CMK (cell line): ENCODE data around the genes LYPD5, ZNF45, ZNF221, ZNF234, ZNF180 and TOMM40.

- RRBS, result no CpG with 5 or more reads among the region's 7 CpGs
Measured at GRCh38 chr19:43802310-43802718, at the start of gene LYPD5. TSS of gene LYPD5 (minus strand) at chr19:43802447.

DNA sequence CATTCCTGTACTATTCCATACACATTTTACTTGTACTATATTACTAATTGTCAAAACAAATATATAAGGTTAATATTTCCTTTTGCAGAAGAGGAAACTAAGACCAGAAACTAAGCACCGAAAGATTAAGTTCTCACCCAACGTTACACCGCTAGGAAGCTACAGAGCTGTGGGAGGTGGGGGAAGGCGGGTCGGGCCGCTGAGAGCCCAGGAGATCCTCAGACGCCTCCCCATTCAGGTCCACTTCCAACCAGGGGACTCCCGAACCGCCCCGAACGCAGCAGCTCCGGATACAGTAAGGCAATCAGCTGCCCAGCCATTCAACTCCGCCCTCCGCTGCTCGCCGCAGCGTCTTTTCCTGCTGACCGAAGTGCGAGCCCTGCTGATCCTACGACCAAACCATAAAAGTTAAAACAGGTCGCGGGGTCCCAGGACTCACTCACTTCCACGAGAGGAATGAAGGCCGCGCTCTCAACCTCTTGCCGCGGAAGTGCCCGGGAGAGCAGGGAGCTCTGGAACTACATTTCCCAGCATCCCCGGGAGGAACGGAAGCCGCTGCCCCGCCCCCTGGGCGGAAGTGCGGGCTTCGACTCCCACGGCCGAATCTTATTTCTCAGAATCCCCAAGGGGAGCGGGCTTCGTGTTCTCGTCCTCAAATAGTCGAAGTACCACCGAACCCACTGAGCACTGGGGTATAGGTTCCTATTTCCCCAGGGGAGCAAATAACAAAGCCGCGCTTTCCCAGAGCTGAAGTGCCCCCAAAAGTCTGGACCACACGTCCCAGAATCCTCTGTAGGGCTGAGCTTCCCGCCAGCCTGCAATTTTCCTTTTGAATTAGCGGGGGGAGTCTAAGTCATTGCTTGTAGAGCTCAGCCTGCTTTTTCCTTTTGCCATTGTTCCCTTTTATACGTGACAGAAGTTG is at the start of gene ZNF45:
TSS of gene ZNF45 (minus strand) at position 496 of the 922 bp plus-strand sequence.
- RRBS, result 0% methylated on average over 1 of the region's 48 CpGs

- RRBS, result no CpG with 5 or more reads among the region's 38 CpGs
Measured at GRCh38 chr19:43950768-43951578, at the start of gene ZNF221. TSS of gene ZNF221 (plus strand) at chr19:43951228.

- RRBS, result no CpG with 5 or more reads among the region's 10 CpGs
Measured at GRCh38 chr19:44065928-44067120, 5.6 kb upstream of the ZNF284 start.

- RRBS, result no CpG with 5 or more reads among the region's 54 CpGs
Measured at GRCh38 chr19:44140741-44141988, at the start of gene ZNF234. TSS of gene ZNF234 (plus strand) at chr19:44141554.

- RRBS, result no CpG with 5 or more reads among the region's 6 CpGs
Measured at GRCh38 chr19:44165493-44165903, 598 bp downstream of the ZNF226 start.

DNA sequence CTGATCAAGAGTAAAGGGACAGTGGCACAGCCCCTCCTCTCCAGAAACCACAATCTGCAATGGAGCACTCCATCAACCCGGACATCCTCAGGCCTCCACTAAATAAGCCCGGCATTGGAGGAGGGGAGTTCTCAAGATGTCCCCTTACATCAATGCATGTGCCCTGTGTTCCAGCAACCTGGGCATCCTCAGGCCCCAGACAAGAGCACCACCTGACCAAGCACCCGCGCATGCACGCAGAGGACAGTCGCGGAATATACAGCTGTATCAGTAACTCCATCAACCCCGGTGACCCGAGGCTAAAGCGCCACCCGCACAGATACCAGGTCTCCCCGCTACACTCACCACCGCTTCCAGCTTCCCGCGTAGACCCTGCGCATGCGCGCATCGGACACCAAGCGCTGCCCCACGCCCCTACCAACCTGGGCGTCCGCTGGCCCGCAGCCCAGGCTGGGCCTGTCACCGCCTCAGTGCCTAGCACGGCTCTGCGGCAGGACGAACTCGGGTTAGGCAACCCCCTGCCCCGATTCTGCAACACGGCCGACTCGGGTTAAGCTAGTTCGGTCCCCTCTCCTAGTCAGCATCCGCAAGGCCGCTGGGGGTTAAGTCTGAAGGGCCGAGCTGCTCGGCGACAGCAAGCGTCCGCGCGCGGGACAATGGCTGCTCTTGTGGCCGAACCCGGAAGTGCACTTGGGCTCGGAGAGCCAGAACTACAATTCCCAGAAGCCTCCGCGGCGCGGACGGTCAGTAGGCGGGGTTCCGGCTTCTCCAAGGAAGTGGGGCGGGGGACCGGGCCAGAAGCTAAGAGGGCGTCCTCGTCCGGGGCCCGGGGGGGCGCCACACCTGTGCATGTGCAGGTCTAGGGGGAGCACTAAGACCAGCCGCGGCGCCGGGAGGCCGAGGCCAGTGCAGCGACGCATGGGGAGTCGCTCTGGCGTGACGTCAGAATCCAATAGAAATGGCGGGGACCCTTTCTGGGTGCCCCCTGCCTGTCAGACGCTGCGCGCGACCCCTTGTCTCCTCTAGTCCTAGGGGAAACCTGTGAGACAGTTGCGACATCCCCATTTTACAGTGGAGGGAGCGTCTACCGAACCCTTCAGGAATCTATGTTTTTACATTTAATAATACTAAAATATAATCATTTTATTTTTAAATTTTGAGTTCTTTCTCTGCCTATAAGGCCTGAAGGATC is at the start of gene ZNF180:
TSS of gene ZNF180 (minus strand) at position 670 of the 1,192 bp plus-strand sequence.
- RRBS, result 1% methylated on average over 15 of the region's 79 CpGs

- RRBS, result no CpG with 5 or more reads among the region's 18 CpGs
Measured at GRCh38 chr19:44742337-44742970, 6.1 kb upstream of the BCL3 start.

DNA sequence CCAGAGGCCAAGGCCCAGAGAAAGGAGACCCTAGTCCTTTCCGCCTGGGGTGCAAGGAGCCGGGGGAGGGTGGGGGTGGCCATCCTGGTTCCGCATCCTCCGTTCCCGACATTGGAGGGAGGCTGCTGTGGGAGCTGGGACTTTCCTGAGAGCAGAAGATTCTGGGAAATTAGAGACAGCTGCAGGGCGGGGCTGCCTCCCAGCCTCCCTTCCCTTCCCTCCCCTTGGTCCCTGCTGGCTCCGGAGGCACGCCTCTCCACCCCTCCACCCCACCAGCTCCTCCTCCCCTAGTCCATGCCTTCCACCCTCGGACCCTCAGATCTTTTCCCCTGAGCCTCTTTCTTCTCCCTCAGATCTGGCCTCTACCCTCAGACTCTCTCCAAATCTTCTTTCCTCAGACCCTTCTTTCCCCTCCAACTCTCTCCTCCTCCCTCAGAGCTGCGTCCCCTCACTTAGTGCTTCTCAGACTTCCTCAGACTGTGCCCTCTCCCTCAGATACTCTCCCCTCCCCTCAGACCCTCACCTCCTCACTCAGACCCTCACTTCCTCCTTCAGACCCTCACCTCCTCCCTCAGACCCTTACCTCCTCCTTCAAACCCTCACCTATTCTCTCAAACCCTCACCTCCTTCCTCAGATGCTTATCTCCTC is 3.1 kb upstream of the BCL3 start:
- RRBS, result no CpG with 5 or more reads among the region's 10 CpGs

DNA sequence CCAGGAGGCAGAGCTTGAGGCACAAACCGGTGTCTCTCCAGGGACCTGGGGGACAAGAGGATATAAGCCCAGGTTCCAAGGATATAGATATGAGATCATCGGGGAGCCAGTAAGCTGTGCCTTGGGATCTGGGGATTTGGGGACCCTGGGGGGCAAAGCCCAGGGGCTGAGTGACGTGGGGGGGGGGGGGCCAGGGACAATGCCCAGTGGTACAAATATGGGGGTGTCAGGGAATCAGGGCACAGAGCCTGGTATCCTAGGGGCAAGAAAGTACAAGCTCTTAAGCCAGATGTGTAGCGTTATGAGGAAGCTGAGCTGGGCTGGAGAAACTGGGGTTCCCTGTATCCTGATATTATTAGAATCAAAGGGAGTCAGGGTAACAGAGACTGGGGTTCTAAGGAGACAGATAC is 605 bp downstream of the BCL3 start:
- RRBS, result 10% methylated on average over 1 of the region's 4 CpGs

DNA sequence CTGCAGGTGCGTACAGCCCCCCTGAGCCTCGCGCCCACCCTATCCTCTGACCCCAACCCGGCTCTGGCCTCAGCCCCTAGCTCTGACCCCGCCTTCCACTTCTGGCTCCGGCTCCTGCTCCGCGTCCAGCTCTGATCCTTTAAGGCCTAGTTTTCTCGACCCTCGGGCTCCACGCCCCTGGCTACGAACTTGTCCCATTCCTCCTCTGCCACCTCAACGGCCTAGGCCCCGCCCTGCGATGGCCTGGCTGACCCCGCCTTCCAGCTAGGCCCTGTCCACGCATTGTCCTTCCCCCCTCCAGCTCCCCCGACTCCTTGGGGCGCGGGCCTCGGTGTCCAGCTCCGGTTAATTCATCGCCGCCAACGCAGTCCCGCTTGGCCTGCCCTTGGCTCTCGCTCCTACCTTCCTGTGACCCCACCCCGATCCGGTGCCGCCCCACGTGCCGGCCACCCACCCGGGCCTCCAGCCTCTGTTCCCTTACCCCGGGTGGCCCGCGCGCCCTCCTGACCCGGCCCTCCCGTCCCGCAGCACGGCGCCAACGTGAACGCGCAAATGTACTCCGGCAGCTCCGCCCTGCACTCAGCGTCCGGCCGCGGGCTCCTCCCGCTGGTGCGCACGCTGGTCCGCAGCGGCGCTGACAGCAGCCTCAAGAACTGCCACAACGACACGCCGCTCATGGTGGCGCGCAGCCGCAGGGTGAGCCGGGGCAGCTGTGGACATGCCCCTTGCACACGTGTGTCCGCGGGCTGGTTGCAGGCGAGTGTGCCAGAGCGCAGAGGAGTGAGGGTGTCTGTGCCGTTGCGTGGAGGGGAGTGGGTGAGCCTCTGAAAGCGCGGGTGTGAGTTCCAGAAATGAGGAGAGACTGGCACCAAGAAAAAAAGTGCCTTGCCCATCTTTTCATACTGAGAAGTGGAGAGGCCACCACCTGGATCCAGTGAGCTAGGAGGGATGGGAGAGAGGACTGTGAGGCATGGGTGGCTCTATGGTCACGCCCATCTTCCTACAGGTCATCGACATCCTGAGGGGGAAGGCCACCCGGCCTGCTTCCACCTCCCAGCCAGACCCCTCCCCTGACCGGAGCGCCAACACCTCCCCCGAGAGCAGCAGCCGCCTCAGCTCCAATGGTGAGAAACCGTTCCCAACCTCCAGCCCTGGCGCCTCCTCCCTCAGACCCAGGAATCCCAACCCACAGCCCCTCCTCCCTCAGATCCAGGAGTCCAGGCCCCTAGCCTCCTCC is 9.6 kb downstream of the BCL3 start:
- RRBS, result 97% methylated on average over 20 of the region's 82 CpGs

DNA sequence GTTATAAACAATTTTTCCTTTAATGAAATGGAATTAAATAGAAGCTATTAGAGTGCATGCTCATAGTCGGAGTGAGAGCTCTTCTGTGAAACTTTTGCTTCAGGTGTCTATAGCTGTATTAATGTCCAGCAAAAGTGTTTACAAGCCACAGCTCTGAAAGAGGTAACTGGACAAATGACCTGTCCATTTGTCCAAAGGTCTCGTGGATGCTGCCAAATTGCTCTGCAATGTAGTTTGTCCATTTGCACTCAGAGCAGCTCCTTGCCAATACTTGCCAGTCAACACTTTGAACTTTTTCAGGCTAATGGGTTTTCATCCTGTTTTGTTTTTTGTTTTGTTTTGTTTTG is 3.1 kb upstream of the CBLC start:
- RRBS, result no CpG with 5 or more reads among the region's 2 CpGs

- RRBS, result no CpG with 5 or more reads among the region's 48 CpGs
Measured at GRCh38 chr19:44844391-44845311, 1.4 kb upstream of the NECTIN2 start.

- RRBS, result 2% methylated on average over 3 of the region's 11 CpGs
Measured at GRCh38 chr19:44848113-44848578, 2.0 kb downstream of the NECTIN2 start.

GRCh38 chr19:44856596-44857011 is 10.5 kb downstream of the NECTIN2 start:
- RRBS, result 1% methylated on average over 2 of the region's 7 CpGs

DNA sequence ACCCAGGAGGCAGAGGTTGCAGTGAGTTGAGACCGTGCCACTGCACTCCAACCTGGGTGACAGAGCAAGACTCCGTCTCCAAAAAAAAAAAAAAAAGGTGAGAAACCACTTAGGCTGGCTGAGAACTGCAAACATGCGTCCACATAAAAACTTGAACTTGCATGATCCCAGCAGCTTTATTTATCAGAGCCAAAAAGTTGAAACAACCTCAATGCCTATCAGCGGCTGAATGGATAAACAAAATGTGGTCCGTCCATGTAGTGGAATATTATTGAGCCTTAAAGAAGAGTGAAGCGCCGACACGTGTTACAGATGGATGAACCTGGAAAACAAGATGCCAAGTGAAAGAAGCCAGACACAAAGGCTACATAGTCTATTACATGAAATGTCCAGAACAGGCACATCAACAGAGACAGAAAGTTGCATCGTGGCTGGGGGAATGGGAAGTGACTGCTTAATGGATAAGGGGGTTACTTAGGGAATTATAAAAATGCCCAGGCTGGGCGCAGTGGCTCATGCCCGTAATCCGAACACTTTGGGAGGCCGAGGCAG is 13.7 kb downstream of the NECTIN2 start:
- RRBS, result no CpG with 5 or more reads among the region's 13 CpGs

GRCh38 chr19:44891041-44891896 is at the start of gene TOMM40:
TSS of gene TOMM40 (plus strand) at chr19:44891254.
- RRBS, result no CpG with 5 or more reads among the region's 76 CpGs

DNA sequence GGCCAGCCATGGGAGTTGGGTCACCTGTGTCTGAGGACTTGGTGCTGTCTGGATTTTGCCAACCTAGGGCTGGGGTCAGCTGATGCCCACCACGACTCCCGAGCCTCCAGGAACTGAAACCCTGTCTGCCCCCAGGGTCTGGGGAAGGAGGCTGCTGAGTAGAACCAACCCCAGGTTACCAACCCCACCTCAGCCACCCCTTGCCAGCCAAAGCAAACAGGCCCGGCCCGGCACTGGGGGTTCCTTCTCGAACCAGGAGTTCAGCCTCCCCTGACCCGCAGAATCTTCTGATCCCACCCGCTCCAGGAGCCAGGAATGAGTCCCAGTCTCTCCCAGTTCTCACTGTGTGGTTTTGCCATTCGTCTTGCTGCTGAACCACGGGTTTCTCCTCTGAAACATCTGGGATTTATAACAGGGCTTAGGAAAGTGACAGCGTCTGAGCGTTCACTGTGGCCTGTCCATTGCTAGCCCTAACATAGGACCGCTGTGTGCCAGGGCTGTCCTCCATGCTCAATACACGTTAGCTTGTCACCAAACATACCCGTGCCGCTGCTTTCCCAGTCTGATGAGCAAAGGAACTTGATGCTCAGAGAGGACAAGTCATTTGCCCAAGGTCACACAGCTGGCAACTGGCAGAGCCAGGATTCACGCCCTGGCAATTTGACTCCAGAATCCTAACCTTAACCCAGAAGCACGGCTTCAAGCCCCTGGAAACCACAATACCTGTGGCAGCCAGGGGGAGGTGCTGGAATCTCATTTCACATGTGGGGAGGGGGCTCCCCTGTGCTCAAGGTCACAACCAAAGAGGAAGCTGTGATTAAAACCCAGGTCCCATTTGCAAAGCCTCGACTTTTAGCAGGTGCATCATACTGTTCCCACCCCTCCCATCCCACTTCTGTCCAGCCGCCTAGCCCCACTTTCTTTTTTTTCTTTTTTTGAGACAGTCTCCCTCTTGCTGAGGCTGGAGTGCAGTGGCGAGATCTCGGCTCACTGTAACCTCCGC is 1.1 kb upstream of the APOE start:
- RRBS, result no CpG with 5 or more reads among the region's 22 CpGs

DNA sequence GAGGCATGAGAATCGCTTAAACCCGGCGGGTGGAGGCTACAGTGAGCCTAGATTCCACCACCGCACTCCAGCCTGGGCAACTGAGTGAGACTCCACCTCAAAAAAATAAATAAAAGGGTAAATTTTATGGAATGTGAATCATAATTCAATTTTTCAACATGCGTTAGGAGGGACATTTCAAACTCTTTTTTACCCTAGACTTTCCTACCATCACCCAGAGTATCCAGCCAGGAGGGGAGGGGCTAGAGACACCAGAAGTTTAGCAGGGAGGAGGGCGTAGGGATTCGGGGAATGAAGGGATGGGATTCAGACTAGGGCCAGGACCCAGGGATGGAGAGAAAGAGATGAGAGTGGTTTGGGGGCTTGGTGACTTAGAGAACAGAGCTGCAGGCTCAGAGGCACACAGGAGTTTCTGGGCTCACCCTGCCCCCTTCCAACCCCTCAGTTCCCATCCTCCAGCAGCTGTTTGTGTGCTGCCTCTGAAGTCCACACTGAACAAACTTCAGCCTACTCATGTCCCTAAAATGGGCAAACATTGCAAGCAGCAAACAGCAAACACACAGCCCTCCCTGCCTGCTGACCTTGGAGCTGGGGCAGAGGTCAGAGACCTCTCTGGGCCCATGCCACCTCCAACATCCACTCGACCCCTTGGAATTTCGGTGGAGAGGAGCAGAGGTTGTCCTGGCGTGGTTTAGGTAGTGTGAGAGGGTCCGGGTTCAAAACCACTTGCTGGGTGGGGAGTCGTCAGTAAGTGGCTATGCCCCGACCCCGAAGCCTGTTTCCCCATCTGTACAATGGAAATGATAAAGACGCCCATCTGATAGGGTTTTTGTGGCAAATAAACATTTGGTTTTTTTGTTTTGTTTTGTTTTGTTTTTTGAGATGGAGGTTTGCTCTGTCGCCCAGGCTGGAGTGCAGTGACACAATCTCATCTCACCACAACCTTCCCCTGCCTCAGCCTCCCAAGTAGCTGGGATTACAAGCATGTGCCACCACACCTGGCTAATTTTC is 9.8 kb downstream of the APOC1 start:
- RRBS, result no CpG with 5 or more reads among the region's 16 CpGs

DNA sequence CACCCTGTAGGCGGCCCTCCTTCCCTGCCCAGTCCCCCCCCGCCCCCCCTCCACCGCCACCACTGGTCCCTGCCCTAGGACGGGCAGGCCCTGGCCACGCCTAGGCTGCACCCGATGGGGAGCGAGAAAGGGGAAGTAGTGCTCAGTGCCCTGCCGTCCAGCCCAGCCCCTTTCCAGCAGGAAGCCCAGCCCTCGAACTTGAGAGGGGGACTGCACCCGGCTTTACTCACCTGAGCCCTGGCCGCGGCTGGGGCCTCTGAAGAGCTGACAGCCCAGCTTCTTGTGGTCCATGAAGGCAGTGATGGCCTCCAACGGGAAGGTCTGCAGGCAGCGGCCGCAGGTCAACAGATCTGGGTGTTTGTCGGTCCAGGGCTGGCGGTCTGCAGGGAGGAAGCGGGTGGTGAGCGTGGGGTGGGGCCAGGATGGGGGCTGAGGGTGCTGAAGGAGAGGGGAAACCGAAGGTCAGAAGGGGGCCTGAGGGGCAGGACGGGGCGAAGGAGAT is 744 bp downstream of the ZNF296 start:
- RRBS, result no CpG with 5 or more reads among the region's 22 CpGs